NT2/D1 (cell line): ENCODE results near the gene SRCAP.

DNA sequence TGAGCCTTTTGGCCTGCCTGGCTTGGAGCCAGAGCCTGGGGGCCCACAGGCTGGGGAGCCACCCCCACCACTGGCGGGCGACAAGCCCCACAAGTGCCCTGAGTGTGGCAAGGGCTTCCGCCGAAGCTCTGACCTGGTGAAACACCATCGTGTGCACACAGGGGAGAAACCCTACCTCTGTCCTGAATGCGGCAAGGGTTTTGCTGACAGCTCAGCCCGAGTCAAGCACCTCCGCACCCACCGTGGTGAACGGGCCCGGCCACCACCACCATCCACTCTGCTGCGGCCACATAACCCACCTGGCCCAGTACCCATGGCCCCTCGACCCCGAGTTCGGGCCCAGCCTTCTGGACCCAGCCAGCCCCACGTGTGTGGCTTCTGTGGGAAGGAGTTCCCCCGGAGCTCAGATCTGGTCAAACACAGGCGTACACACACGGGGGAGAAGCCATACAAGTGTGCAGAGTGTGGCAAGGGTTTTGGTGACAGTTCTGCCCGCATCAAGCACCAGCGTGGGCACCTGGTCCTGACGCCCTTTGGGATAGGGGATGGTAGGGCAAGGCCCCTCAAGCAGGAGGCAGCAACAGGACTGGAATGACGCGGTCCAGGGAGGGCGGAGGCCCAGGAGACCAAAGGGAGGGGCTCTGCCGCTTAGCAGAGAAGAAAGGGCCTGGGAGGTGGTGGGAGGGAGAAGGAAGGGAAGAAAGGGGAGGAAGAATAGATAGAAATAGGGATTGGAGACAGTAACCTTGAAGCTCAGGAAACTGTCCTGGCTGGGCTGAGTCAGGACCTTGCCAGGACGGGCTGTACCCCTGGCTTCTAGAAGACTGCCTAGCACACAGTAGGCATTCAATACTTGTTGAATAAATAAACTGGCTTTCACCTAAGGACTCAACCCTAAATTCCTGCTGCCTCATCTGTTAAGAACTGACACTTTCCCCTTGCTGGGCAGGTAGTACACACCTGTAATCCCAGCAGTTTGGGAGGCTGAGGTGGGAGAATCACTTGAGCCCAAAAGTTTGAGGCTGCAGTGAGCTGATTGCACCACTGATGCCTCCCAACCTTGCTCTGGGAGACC is 3.6 kb downstream of the ZNF48 start:
- RRBS, 2 experiments: no CpG with 5 or more reads among the region's 27 CpGs

DNA sequence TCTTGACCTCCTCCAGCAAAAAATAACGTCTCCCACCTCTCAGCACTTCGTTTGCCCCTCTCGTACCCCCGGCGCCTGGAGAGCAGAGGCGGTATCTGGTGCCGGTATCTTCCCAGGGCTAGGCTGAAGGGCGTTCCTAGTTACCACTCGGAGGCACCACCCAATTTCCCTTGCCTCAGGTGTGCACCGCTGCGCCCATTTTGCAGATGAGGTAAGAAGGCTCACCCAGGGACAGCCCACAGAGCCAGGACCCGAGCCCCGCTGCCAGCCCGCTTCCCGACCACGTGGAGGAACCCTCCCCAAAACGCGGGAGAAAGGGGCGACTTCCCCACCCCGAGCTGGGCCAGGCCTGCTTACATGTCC is 326 bp downstream of the DCTPP1 start:
- RRBS, 2 experiments: no CpG with 5 or more reads among the region's 20 CpGs

DNA sequence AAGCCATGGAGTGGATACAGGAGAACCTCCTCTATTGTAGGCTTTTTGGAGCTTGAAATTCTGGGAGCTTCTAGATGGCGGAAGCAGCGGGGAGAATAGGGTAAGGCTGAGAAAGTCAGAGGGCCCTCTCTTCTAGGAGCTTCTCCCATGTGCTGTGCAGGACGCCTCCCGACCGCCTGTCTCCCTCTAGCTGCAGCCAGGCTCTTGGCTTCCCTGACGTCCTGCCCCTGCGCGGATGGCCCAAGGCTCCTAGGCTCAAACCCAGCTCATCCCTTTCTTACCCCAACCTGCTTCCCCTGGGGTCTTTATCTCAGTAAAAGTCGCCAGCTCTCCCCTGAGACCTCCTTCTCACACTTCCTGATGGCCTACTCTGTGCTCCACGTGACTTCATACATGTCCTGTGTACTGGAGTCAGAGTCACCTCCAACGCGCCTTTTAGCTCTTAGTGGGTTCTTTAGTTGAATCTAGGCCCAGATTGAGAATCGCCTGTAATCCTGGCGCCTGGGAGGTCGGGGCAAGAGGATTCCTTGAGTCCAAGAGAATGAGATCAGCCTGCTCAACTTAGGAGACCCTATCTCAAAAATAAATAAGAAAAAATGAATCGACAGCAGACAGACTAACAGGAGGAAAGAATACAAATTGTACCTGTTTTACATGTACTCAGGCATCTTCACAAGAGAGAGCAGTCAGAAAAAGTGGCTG is 1.2 kb upstream of the ZNF747 start:
- RRBS, 2 experiments: no CpG with 5 or more reads among the region's 16 CpGs

DNA sequence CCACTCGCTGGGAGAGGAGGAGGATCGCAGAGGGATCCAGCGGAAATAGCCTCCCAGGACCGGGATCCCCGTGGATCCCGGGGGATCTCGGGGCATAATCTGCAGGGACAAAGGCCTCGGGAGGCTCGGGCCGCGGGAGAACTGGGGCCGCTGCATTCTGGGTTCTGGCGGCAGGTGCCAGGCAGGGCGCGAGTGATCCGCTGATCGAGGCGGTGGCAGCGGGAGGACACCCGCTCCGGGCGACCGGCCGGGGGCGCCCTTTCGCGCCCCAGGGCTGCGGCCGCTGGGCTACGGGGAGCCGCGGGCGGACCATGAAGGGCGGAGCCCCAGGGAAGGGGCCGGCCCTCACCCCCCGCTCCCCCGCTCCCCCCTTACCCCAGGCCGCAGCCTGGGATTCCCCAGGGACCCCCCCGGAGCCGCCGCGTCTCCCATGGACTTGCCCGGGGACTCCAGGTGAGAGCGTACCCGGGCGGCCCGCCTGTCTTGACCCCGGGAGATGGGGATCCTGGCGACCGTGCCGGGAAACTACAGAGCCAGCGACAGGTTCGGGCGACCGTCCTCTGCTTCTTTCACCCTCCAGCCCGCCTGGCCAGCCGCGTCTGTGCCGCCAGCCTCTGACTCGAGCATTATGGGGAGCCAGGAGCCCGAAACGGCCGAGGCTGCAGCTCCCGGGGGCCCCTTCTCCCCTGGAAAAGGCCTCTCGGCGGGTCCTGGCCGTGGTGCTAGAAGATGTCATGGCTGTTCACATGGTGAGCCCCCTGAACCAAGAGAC is 642 bp downstream of the PRR14 start:
- RRBS, 2 experiments: 1 to 3% methylated on average over 8 to 11 of the region's 67 CpGs

GRCh38 chr16:30654530-30655458 is 3.4 kb upstream of the FBRS start:
- RRBS, 2 experiments: no CpG with 5 or more reads among the region's 31 CpGs

DNA sequence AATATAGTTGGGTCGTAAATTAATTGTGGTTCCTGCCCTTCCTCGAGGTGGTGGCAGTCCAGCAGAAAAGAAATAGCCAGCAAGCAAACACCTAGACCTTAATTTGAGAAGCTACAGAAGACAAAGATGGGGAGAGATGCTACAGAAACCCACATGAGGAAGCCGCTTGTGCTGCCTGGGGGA is 2.3 kb downstream of the FBRS start:
- RRBS, 2 experiments: no CpG with 5 or more reads among the region's 3 CpGs

DNA sequence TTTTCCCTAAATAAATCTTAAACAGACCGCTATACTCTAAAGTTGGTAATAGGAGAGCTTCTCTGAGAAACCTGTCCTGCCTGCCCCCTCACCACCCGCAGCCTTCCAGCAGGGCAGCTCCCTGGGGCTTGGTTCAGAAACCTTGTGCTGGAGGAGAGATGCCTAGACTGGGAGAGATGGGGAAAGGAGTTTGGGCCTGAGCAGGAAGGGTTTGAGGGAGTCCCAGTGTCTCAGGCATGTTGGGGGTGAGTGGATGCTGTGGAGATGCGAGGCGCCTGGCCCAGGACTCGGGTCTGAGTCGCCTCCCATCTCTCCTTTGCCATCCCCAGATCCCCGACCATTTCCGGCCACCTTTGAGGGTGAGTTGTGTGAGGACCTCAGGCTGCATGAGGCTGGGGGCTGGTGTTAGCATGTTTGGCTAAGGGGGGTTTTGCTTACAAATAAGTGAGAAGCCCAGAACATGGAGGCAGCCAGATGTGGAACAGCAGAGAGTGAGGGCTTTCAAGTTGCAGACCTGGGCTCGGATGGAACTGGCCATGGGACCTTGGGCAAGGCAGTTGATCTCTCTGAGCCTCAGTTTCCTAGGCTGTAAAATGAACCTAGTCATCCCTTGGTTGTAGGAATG is 8.1 kb downstream of the FBRS start:
- RRBS, 2 experiments: no CpG with 5 or more reads among the region's 9 CpGs

GRCh38 chr16:30698931-30699228 is at the start of gene SRCAP:
SRCAP (plus strand) TSS chr16:30699171.
- RRBS, 2 experiments: 1% methylated on average over 10 of the region's 29 CpGs

GRCh38 chr16:30770380-30770711 is 8.2 kb downstream of the RNF40 start:
- RRBS, 2 experiments: no CpG with 5 or more reads among the region's 3 CpGs

GRCh38 chr16:30774621-30774973 is 12.4 kb downstream of the ZNF629 start:
- RRBS, 2 experiments: no CpG with 5 or more reads among the region's 1 CpG

- RRBS, 2 experiments: no CpG with 5 or more reads among the region's 6 CpGs
Measured at GRCh38 chr16:30780736-30781657, 6.0 kb downstream of the ZNF629 start.

- RRBS, 2 experiments: no CpG with 5 or more reads among the region's 2 CpGs
Measured at GRCh38 chr16:30787838-30787952, 690 bp upstream of the ZNF629 start.

GRCh38 chr16:30813785-30814648 is 27.0 kb upstream of the ZNF629 start:
- RRBS, 2 experiments: 1 to 2% methylated on average over 5 to 12 of the region's 46 CpGs

- RRBS, 2 experiments: no CpG with 5 or more reads among the region's 30 CpGs
Measured at GRCh38 chr16:30895761-30896367, 550 bp upstream of the CTF1 start.

DNA sequence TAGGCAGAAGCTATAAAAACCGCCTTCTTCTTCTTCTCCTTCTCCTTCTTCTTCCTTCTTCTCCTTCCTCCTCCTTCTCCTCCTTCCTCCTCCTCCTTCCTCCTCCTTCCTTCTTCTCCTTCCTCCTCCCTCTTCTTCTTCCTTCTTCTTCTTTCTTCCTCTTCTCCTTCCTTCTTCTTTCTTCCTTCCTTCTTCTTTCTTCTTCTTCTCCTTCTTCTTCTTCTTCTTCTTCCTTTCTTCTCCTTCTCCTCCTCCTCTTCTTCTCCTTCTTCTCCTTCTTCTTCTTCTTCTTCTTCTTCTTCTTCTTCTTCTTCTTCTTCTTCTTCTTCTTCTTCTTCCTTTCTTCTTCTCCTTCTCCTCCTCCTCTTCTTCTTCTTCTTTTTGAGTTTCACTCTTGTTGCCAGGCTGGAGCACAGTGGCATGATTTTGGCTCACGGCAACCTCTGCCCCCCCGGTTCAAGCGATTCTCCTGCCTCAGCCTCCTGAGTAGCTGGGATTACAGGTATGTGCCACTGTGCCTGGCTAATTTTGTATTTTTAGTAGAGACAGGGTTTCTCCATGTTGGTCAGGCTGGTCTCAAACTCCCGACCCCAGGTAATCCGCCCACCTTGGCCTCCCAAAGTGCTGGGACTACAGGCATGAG is 4.6 kb upstream of the FBXL19 start:
- RRBS, 2 experiments: no CpG with 5 or more reads among the region's 6 CpGs

- RRBS, 2 experiments: 95 to 97% methylated on average over 14 to 24 of the region's 29 CpGs
Measured at GRCh38 chr16:30979184-30979599, 5.8 kb upstream of the HSD3B7 start.

- RRBS, 2 experiments: no CpG with 5 or more reads among the region's 7 CpGs
Measured at GRCh38 chr16:31113466-31114337, 3.8 kb upstream of the KAT8 start.

DNA sequence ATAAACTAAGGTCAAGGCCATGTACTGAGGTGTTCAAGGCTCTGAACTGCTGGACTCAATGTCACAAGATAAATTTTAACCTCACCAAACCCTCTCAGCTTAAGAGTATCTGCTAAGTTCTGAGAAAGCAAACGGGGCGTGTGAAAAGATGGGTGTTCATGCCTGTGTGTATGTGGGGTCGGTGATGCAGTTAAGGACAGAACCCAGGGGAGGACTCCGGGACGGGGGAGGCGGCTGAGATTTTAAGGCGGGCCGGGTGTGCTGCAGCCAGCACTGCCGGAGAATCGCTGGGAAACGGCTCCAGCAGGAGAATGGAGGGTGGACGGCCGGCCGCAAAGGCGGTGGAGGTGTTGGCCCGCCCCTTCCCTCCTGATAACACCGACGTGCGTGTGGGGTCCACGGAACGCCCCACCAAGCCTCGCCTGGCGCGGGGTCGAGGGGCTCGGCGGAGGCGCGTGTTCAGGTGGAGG is 754 bp downstream of the ZNF843 start:
- RRBS, 2 experiments: 61 to 87% methylated on average over 4 to 9 of the region's 29 CpGs

DNA sequence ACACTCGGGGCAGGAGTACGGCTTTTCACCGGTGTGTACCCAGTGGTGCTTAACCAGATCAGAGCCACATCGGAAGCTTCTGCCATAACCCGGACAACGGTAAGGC is 1.0 kb upstream of the ARMC5 start:
- RRBS, 2 experiments: 39 to 94% methylated on average over 4 of the region's 6 CpGs

GRCh38 chr16:31467134-31467692 is 4.7 kb upstream of the TGFB1I1 start:
- RRBS, 2 experiments: no CpG with 5 or more reads among the region's 3 CpGs